Metanephros (tissue), 2 donors: ENCODE data around the genes ATAD2B, MFSD2B and PFN4.

GRCh38 chr2:20595200-20595864 is 55.6 kb downstream of the HS1BP3 start:
- RAMPAGE, long total RNA, result no peak

DNA sequence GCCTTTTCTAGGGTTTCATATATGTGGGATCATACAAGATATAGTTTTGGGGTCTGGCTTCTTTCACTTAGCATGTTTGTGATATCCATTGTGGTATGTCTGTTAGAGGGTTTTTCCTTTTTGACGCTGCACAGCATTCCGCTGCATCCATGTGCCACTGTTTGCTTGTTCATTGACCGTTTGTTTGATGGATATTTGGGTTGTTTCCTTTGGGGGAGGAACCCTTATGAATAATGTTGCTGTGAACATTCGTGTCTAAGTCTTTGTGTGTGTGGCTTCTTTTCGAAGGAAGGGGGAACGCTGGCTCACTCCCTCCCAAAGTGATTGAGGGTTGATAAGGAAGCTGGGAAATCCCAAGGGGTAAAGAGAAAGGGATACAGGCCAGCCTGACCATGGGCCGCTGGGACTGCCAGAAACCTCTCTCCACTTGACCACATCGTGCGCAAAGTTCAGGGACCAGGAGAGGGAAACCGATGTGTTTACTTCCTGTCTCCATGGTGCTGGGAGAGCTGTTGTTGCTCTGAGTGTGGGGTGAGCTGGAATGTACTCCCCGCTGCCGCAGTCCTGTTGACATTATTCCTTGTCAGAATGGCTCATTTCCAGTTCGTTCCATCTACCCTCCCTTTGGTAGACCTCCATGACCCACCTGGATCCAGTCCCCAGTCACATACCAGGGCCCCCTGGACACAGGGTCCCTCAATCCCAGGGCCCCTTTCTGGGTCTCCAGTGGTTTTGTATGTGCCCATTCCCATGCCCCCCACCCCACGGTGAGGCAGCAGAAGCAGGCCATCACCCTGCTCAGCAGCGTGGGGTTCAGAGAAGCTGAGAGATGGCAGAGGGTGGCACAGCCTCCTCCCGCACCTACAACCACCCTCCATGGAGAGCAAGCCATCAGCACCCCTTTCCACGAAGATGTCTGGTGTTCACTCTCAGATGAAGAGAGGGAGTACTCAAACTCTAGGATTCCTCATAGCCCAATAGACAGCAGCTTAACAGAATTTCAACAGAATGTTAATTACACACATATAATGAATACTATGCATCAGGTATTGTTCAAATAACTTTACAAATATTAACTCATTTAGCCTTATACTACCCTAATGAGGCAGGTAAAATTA is 39.5 kb downstream of the HS1BP3 start:
- RAMPAGE, long total RNA, result no peak

DNA sequence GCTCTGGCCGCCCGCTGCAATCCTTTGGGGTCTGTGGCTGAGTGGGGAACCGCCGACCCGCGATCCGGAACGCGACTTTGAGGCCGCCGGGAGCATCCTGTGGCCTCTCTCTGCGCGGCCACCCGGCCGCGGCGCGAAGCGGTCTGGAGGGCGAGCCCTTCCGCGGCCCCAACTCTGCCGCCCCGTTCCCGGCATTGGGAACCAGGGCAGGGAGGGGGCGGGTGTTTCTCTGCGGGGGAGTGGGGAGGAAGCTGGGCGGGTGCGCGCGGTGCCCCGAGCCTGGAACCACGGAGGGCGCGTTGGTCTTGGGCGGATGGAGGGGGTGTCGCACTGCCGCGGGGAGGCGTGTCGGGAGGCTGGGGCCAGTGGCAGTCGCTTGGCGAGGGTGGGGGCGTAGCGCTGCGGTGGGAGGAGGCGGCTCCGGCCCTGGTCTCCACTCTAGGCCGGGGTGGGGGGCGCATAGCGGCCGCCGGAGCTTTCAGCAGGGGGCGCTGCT is 307 bp upstream of the GDF7 start:
- RAMPAGE, long total RNA, result no peak

GRCh38 chr2:20676681-20677594 is 10.0 kb downstream of the GDF7 start:
- RAMPAGE, long total RNA, result no peak

DNA sequence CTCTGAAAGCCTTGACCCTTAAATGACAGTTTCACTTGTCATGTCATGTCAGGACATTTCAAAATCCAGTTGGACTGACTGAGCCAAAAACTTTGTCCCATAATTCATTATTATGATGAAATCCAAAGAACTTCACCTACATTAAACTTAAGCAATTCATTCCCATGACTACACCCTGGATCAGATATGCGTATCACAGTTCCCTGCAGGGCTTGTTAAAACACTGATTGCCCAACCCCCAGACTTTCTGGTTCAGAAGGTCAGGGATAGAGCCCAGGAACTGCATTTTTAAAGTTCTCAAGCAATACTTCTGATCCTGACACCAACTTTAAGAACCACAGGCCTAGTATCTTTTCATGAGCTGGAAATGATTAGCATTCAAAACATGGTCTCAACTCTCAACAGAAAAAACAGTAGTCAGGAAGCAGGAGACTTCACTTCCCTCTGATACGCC is 26.4 kb downstream of the LDAH start:
- RAMPAGE, long total RNA, result no peak

GRCh38 chr2:21268481-21269411 is 145.0 kb downstream of the TDRD15 start:
- RAMPAGE, long total RNA, result no peak

DNA sequence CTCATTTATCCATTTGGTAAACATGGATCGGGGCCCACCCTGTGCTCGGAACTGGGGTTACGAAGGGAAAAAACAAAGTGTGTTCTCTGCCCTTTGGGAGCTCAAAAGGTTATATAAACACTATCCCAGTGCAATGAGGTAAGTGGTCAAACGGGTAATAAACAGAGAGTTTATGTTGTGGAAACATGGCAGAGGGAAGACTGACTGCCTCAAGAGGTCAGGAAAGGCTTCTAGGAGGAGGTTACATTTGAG is 299.2 kb downstream of the TDRD15 start:
- RAMPAGE, long total RNA, result no peak

DNA sequence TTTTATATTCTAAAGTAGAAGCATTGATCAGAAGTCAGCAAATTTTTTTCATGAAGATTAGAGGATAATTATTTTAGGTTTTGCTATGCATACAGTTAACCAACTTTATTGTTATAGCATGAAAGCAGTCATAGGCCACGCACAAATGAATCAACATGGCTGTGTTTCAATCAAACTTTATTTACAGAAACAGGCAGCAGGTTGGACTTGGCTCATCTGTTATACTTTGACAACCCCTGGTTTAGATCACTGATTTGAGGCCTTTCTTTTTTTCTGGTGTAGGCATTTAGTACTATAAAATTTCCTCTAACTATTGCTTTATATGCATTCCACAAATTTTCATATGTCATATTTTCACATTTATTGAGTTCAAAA is 116.5 kb upstream of the KLHL29 start:
- RAMPAGE, long total RNA, result no peak

DNA sequence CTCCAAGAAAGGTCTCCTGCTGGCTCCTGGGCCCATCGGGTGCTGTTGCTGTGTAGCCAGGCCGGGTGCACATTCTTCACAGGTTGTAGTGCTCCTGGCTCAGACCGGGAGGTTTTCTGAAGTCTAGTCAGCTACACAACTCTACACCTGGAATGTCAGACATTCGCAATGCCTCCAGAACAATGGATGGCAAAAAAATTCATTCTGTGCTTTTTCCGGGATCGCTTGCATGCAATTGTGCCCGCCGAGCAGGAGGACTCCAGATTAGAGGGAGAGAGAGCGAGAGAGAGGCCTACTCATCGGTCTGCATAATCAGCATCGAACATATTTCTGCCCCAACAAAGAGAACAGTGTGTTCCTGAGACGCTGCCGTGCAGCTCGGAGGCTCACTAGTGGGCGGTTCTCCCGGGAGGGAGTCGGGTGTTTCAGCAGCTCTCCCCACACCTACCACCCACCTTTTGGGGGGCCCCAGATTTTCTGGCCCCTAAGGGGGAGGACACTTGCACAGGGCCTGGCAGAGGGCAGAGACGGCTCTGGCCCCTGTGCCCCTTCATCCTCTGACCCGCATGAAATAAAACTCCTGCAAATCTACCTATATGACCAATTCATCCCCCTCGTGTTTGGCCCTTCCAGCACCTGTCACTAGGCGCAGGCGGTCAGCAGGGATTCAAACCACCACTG is 117.2 kb downstream of the KLHL29 start:
- RAMPAGE, long total RNA, result no peak

- RAMPAGE, long total RNA, result no peak
These were observed 118.6 kb downstream of the KLHL29 start for GRCh38 chr2:23503394-23504215.

GRCh38 chr2:23518999-23519785 is 134.2 kb downstream of the KLHL29 start:
- RAMPAGE, long total RNA, result no peak

DNA sequence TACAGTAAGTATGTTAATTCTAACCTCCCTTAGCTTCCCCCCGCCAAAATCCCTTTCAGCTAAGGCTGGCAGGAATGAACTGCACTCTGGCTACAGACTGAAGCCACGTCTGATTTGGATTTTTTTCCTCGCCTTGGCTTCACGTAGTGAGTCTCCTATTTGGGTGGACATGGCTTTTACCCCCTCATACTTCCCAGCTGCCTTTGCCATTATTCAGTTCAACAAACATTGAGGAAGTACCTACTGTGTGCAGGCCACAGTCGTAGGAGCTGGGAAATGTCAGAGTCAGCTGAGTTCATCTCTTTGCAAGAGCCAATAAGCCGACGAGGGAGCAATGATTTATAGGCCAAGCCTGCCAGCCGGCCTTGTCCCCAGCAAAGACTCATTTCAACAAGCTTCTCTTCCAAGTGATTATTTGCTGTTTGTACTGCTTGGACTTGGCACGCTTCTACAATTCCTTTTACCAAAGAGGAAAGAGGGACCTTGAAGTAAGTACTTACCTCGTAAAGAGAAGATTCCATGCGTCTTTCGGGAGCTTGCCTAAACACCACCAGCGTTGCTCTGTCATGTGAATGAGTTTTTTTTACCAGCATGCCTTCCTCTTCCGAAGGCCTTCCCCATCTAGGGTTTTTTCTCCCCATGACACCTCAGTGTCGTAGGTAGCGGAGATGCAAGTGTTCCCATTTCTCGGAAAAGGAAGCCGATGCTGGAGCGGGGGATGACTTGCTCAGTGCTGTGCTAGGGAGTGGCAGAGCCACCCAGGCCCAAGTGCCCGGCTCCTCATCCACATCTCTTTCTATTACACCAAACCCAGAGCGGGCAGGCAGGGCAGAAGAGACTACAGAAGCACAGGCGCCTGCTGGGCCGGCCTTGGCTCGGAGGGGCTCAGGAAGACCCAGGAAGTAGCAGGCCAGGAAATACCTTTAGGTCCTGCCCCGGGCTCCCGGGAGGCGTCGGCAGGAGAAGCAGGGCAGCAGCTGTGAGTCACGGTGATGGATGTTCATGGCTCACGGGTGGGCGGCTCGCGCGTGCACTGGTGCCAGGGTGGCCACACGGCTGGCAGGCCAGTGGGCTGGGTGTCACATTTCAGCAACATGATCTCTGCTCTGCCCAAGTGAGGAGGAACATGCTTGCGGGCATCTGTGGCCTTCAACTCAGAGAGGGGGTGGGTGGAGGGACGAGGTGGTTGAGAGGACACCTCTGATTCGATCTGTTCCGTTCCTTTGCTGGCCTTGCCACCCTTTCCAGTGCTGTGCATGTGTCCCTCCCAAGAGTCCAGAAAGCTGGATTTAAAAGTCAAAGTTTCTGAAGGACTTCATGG is 138.9 kb downstream of the KLHL29 start:
- RAMPAGE, long total RNA, result no peak

- RAMPAGE, long total RNA, result no peak
These were observed 142.0 kb downstream of the KLHL29 start for GRCh38 chr2:23526988-23527345.

DNA sequence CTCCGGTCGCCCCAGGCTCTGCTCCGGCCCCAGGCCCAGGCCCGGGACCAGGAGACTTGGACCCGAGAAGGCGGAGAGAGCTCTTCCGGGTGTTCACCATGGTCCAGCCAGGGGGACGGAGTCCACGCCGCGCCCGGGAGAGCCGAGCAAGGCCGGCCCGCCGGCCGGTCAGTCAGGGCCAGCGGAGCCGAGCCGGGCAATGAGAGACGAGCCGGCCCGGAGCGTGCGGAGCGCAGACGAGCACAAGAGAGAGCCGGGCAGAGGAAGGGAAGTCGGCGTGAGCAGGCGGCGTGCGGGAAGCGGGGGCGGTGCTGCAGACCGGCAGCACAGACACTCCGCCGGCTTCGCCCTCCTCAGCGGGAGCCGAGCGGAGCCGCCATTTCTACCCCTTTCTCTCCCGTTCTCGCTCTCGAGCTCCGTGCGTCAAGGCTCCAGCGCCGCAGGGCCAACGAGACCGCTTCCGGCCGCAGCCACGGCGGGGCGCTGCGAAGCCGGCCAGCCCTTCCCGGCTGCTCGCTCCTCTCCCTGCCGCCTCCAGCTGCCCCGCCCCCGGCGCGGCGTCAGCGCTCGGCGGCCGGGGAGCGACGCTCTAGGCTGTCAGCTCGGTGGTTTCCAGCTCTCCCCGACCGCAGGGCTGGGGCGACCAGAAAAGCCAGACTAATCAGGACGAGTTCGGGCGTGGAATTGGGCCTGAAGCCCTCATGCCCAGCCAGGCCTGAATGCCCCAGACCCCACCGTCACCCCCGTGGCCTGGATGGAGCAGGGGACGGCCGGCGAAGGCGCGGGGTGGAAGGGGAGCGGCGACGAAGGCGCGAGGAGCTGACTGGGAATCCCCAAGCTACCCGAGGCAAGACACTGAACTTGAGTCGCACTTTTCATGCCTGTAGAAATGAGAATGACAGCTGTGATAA is at the start of gene ATAD2B:
TSS of gene ATAD2B (minus strand) at position 453 of the 911 bp plus-strand sequence.
- RAMPAGE, long total RNA, result no peak

DNA sequence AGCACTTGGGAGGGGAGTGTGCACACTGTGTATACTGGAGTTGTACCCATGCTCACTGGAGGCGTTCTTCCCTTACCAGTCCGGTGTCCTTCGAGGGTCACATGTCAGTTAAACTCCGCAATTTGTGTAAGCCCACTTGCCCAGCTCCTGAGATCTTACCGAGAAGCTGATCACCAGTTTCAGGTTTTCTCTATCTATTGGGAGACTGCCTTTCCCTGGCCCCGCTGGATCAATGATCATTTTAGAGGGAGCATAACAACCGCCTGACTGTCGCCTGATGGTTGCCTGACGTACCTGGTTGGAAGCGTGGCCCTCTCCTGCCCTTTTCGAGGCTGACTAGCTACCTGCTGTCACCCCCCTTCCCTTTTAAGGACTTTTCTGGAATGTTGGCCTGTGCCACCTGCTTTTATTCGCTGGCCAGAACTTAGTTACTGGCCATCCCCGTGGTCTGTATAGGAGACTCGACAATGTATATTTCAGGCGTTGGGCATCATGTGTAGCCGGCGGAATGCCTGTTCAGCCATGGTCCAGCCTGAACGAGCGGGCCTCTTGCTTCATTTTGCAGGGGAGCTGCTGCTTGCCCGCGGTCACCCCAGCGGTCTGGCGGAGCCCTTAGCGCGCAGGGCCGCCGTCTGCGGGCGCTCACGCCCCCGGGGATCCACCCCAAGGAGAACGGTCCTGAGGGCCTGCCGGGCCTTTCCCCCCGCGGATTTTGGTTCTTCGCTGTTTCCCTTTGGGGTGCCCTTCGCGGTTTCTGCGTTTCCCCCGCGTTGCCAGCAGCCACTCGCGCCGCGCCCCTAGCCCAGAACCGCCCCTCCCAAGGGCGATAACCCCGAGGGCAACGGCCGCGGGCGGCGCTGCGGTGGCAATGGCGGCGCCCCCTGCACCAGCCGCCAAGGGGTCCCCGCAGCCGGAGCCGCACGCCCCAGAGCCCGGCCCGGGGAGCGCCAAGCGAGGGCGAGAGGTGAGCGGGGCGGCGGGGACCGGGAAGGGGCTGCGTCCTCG is at the start of gene MFSD2B:
TSS of gene MFSD2B (plus strand) at position 857 of the 1,005 bp plus-strand sequence.
- RAMPAGE, long total RNA, result no peak

DNA sequence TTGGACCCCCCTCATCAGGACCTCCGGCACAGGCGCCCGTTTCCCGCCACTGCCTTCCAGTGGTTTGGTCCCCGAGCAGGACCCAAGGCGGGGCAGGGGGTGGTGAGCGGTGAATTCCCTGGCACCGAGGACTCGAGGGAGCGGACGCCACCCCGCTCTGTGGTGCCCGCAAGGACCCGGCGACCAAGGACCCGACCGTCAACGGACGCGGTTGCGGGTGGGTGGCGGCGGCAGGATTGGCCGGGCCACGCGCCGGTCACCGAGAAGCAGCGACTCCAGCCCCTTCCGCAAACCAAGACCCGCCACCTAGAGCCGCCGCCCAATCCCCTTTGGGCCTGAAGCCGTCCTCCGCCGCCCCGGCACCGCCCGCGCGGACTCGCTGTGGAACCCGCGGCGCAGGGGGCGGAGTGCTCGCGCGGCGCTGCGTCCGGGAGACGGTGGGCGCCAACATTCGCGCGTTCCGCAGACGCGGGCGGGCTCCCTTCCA is at the start of gene PFN4:
TSS of gene PFN4 (minus strand) at position 238 of the 487 bp plus-strand sequence.
- RAMPAGE, long total RNA, result no peak

DNA sequence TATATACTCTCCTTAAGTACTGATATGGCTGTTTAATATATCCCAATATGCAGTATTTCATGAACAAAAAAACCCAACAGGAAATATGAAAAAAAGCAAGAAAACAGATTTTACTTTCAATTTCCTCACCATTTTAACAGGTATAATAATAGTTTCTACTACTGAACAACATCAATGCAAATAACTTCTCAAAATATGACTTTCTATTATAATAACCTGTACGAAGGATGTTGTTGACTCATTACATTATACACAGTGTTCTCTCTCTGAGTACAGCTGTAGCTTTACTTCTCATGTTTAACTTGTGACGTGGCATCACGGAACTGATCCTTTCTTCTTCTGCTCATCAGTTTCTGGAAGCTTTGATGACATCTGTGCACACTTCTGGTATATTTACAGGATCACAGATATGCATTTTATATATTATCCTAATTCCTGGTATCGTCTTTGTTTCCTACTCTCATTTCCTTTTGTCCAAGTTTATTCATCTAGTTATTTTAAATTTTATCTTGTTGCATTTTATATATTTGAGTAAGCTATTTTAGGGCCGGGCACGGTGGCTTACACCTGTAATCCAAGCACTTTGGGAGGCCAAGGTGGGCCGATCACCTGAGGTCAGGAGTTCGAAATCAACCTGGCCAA is 40.1 kb downstream of the FAM228A start:
- RAMPAGE, long total RNA, result no peak

GRCh38 chr2:24298557-24298934 is 61.8 kb downstream of the ITSN2 start:
- RAMPAGE, long total RNA, result no peak

GRCh38 chr2:24303768-24304149 is 56.6 kb downstream of the ITSN2 start:
- RAMPAGE, long total RNA, result no peak

DNA sequence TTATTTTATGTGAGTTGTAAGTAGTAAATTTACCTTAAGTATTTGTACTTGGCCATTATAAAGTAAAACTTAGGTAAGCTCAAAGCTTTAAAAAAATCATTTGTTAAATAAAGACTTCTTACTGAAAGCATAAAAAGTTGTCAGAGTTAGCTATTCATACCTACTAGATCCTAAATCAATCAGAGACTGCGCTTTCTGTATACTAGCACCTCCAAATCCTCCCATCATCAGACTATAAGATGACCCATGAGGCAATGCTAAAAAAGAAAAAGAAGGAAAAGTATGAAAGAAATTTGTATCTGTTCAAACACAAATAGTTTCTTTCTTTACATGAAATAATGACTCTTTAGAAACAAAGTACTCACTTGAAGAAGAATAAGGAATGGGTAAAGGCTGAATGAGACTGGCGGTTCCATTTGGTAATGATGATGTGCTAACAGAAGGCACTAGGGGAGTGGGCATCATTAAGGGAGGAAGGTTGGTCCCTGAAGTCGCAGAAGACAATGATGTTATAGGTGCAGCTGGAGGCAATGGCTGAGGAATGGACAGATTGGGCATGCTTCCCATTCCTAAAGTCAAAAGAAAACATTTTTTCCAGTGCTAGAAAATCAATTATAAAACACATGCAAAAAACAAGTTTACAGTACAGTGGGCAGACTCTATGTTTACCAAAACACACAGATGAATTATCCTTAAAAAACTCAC is 50.1 kb downstream of the ITSN2 start:
- RAMPAGE, long total RNA, result no peak